Pericardium fibroblast (primary cell): ENCODE data around the genes CYP26B1 and FBXO41.

DNA sequence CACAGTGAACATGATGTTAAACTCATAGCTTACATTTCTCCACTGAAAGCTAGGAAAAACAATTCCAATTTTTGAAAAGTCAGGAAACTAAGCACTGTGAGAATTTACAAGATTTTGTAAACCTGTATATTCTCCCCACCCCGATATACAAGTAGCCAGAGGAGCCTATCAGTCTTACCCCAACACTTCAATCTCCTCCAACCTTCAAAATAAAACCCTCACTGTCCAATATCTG, 1.6 kb downstream of the PAIP2B start:
- RAMPAGE, long total RNA: no peak

DNA sequence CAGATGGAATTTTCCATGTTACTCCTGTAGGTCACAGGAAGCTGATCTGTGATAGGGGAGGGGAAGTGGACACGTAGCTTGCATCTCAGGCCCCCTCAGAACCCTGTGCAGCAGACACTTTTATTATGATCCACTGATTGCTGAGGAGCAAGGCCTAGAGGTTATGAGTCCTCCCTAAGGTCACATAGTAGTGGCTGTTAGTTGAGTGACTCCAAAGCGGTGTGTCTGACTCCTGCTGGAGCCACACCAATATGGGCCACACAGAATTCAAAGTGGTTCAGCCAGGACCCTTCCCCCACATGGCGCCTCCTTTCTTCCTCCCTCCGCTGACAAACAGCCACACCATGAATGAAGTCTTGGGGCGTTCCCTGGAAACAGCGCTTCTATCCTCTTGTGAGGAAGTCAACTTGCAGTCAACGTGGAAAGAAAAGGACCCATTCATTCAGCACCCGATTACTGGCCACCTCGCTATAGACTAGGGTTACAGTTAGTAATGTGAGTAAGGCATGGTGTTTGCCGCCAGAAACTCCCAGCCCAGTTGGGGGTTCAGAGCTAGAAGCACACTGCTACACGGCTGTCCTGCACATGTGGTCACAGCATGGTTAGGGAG, 8.5 kb downstream of the DYSF start:
- RAMPAGE, long total RNA: no peak

- RAMPAGE, long total RNA: no peak
These were observed 31.9 kb downstream of the DYSF start for GRCh38 chr2:71498464-71498799.

- RAMPAGE, long total RNA: no peak
These were observed 127.5 kb downstream of the DYSF start for GRCh38 chr2:71593993-71594493.

DNA sequence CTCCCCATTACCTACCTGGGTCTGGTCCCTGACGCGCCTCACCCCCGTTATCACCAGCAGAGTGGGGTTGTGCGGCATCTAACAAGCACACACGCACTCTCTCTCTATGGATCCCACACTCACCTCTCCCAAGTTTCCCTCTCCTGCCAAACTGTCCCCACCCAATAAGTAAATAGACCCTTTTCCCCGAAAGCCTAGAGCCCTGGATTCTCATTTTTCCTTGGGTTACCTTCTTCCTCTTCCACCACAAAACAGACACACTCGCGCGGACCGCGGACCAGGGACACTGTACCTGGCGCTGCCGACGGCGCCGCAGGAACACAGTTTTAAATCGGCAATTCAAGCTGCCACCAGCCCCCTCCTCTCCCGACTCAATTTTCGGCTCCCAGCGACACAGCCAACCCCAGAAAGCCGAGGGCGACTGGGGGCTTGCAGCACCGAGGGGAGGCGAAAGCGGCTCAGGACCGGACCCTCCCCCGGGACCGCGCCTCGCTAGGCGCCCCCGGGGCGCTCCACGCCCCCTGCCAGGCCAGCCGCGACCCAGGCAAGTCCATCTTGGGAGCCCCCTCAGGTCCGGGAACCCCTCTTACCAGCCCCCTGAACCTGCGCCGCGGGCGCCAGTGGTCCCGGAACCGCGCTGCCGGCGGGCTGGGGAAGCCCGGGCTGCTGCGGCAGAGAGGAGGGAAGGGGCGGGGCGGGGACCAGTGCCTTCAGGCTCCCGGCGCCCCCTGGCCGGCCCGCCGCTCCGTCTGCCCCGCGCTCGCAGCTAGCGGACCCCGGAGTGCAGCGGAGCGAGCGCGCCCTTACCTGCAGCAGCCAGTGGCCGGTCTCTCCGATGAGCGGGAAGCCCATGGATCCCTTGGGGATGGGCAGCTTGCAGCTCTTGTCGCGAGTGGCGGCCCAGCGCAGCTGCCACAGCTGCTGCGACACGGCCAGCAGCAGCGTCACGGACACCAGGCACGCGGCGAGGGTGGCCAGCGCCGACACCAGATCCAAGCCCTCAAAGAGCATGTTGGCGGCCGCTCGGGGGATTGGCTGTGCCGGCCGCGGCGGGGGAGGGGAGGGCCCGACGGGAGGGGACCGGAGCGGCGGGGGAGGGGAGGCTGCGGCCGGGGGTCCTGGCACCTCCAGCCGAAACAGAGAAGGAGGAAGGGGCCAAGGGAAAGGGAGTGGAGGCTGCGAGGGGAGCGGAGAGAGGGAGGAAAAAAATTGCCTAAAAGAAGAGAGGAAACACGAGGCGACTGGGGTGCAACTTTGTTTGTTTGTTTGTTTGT, at the start of gene CYP26B1:
Gene CYP26B1 (minus strand): TSS at position 1,039 of the 1,274 bp plus-strand sequence.
- RAMPAGE, long total RNA: no peak

DNA sequence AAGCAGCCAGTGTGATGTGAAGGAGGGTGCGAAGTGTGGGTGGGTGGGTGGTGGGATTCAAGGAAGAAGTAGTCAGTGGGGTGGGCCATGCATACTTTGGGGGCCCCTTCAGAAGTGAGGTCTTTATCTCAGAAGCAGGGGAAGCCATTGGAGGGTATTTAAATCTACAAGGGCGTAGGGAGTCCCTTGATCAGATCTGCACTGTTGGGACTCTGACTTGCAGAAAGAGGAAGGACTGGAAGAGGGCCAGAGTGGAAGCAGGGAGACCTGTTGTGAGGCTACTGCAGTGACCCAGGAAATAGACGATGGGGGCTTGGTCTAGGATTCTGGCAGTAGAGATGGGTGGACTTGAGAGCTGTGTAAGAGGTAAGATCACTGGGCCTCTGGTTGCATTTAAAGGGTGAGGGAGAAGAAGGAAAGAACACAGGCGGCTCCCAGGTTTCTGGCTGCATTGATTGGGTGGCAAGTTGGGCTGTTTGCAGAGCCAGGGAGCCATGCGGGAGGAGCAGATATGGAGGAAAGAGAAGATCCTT, 2.5 kb downstream of the SFXN5 start:
- RAMPAGE, long total RNA: no peak

DNA sequence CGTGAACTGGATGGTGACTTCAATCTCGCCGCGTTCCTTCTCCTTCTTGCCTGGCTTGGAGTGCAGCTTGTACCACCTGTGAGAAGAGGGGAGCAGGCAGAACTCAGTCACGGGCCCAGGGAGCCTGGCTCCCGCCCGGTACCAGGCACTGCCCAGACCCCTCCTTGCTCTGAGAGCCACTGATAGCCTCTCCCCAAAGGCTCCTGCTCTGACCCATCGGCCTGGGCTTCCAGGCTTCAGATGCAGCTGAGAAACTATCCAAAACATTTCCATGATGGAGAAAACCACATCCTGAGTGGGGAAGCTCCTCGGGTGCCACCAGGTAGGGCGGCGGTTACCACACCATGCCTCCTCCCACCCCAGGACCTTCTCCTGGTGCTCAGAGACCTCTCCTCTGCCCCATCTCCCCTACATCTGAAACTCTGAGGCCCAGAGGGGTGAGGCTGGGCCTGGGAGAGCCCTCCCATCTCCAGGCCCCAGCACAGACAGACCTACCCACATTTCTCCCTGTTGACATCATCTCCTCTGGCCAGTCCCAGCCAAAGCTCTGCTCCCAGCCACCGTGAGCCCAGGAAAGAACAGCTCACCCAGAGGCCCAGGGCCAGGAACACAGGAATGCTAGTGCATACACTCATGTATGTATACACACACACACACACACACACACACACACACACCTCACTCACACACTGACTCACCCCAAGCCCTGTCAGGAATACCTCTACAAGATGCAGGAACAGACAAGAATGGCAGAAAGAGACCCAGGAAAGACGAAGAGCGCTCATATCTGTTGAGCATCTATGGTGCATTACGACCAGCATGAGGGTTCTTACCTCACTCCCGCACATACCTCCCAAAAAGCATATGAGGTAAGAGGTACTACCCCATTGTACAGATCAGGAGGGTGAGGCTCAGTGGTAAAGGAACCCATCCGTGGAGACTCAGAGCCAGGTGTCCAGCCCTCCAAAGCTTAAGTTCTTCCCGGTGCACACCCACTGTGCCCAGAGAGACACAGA, 18.0 kb upstream of the SFXN5 start:
- RAMPAGE, long total RNA: no peak

- RAMPAGE, long total RNA: no peak
These were observed 5.2 kb downstream of the RAB11FIP5 start for GRCh38 chr2:73107453-73108049.

DNA sequence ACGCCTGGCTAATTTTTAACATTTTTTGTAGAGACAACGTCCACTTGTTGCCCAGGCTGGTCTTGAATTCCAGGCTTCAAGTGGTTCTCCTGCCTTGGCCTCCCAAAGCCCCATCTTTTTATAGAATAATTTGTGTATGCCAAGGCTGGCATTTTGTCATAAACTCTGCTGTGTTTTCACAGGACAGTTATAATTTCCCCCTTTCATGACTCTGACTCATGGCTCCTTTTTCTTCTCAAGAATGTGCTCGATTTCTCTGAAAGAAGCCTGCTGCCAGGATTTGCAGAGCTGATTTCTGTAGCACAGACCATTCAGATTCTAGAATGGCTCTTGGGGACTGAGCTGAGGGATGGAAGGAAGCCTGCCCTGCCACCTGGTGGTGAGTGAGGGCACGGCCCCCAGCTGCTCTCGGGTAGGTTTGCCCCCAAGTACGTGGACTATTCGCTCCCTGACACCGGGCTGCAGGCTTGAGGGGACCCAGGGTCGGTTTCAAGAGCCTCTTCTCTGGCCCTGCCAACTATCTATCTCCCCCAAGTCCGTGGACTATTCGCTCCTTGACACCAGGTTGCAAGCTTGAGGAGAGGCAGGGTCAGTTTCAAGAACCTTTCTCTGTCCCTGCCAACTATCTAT, 1.6 kb upstream of the SMYD5 start:
- RAMPAGE, long total RNA: no peak

GRCh38 chr2:73283793-73284994, at the start of gene FBXO41:
Gene FBXO41 (minus strand): TSS chr2:73284478.
- RAMPAGE, long total RNA: no peak

DNA sequence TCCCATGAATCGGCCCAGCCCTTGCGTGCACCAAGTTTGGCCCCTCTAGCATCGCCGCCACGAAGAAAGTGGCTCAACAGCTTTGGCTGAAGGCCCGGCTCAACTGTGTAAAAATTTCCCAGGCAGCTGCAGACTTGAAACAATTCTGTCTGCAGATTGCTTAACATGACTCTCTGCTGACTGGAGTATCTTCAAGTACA, 32.7 kb downstream of the ALMS1 start:
- RAMPAGE, long total RNA: no peak

DNA sequence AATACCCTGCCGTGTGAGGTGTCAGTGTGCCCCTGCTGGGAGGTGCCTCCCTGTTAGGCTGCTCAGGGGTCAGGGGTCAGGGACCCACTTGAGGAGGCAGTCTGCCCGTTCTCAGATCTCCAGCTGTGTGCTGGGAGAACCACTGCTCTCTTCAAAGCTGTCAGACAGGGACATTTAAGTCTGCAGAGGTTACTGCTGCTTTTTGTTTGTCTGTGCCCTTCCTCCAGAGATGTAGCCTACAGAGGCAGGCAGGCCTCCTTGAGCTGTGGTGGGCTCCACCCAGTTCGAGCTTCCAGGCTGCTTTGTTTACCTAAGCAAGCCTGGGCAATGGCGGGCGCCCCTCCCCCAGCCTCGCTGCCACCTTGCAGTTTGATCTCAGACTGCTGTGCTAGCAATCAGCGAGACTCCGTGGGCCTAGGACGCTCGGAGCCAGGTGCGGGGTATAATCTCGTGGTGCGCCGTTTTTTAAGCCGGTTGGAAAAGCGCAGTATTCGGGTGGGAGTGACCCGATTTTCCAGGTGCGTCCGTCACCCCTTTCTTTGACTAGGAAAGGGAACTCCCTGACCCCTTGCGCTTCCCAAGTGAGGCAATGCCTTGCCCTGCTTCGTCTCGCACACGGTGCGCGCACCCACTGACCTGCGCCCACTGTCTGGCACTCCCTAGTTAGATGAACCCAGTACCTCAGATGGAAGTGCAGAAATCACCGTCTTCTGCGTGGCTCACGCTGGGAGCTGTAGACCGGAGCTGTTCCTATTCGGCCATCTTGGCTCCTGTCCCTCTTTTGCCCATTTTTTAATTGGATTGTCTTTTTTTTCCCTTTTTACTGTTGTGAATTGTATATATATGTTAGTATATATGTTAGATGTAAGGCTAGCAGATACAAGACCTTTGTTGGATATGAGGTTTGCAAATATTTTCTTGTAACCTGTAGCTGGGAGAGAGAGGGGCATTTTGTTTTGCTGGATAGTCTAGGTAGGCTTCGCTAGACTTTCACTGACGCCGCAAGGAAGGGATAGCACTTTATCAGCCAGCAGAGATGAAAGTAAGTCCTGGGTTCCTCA, 100.0 kb downstream of the ALMS1 start:
- RAMPAGE, long total RNA: no peak

DNA sequence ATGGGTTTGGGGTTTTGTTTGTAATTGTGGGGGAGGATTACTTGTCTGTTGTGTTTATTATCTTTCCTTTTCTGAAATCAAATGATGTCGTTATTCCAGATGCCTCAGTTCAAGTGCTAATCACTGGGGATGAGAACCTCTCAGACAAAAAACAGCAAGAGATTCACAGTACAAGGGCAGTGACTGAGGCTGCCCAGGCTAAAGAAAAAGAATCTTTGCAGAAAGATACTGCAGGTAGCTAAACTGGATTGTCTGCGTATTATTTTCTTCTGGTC, 85.2 kb downstream of the NAT8 start:
- RAMPAGE, long total RNA: no peak

- RAMPAGE, long total RNA: no peak
These were observed 40.1 kb downstream of the NAT8 start for GRCh38 chr2:73602074-73602548.

- RAMPAGE, long total RNA: no peak
These were observed 9.5 kb upstream of the TPRKB start for GRCh38 chr2:73746617-73747080.

- RAMPAGE, long total RNA: no peak
These were observed 2.1 kb upstream of the ACTG2 start for GRCh38 chr2:73890709-73891089.

GRCh38 chr2:73921072-73921650, 5.5 kb upstream of the DGUOK start:
- RAMPAGE, long total RNA: no peak

DNA sequence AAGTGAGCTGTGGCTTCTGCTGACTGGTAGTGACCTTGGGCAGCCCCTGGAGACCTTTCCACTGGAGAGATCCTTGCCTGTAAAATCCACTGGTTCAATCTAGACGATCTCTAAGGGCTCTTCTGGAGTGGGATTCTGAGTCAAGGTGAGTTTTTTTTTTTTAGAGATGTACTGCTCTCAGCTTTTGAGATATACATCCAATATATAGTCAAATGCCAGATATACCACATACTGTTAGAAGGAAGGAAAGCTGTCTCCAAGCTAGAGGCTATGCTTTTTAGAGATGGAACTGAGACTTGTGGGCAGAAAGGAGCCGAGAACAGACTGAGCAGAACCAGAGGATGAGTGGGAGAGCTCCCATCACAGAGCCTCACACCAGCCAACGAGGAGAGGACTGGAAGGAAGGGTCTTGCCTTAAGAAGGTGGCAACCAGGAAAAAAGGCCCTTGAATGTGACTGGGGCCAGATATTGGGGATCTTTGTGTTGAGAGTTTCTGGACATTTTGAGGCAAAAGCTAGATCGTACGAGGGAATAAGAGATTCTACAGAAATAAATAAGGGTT, 24.7 kb downstream of the DGUOK start:
- RAMPAGE, long total RNA: no peak

- RAMPAGE, long total RNA: no peak
These were observed 1.2 kb upstream of the TET3 start for GRCh38 chr2:73983419-73983943.

GRCh38 chr2:74054238-74054657, 69.5 kb downstream of the TET3 start:
- RAMPAGE, long total RNA: no peak